WTC11 (cell line): Measurements from ENCODE around the genes STK17A and COA1.

DNA sequence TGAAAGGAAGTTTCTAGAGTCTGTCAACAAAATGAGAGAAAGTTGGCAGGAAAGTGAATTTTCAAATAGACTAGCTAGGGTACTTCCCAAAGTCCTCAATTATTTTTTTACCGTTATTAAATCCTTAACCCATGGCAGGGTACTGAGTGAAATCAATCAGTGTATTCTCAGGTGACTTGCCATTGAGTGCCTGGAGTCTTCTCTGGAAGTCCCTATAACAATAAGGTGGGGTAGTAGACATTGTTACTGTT lies 622.0 kb downstream of the SUGCT start:
- PRO-cap, result no peak

GRCh38 chr7:41449575-41450048 lies 253.3 kb downstream of the INHBA start:
- PRO-cap, result no peak

- PRO-cap, result no peak
Measured at GRCh38 chr7:41459614-41460366, 243.1 kb downstream of the INHBA start.

- PRO-cap, result no peak
Measured at GRCh38 chr7:41732763-41733195, 29.9 kb upstream of the INHBA start.

- PRO-cap, result no peak
Measured at GRCh38 chr7:41733196-41733541, 30.3 kb upstream of the INHBA start.

DNA sequence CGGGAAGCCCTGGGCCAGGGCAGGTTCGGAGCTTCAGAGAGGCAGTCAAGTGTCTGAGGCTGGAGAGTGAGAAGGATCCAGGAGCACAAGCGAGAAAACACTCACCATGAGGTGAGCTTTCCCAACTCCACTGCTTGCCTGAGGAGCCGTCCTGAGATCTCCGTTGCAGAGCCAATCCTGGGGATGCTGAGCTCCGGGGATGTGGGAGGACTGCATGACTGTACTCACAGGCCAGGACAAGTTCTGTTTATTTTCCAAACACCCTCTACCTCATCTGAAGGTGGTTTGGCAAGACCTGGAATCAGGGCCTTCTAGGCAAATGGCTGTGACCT lies 38.7 kb downstream of the GLI3 start:
- PRO-cap, result no peak

- PRO-cap, result no peak
Measured at GRCh38 chr7:42794489-42794991, 117.3 kb downstream of the C7orf25 start.

- PRO-cap, result bidirectional peak, plus-strand start at chr7:42911668, minus-strand start at chr7:42911658
Measured at GRCh38 chr7:42911059-42911781, 650 bp downstream of the C7orf25 start.

DNA sequence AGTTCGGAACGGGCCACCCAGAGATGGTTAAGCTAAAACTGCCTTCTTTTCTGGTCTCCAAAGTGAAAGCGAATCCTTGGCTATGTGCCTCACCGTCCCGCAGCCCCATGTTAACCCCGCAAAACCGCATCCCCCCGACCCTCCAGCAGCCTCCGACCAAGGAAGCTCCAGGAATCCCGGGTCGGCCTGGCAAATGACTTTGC lies 293 bp downstream of the PSMA2 start:
- PRO-cap, result no peak

GRCh38 chr7:43071608-43072163 lies 40.8 kb upstream of the HECW1 start:
- PRO-cap, result bidirectional peak, plus-strand start at chr7:43071948, minus-strand start at chr7:43071718

GRCh38 chr7:43114279-43114825 lies 1.9 kb downstream of the HECW1 start:
- PRO-cap, result unidirectional peak, minus-strand start at chr7:43114580

DNA sequence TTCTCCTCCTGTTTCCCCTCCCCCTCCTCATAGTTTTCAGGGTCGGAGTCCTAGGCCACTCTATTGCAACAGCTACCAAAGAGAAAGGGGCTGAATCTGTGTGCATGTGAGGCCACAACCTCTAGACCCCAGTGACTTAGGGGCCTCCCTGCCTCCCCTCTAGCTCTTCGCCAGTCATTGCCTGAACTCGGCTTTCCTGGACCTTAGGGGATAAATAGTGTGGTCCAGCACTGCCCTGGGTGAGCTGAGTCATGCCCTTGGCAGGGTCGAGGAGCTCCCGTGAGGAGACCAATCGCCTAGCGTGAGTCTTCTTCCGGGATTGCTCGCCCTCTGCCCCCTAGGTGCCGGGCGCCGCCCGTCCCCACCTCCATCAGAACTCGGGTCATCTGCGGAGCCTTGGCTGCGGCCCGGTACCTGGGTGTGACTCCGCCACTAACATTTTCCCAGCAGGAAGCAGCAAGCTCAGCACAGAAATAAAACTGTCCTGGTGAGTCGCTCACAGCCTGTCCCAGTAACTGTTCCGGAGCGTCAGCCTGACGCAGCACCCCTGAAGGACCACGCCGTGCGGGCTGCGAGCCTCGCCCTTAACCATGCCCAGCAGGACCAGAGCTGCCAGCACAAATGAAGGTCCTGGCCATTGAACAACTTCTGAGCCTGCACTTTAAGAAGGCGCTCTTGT lies 136.5 kb downstream of the HECW1 start:
- PRO-cap, result no peak

- PRO-cap, result no peak
Measured at GRCh38 chr7:43302078-43302960, 189.9 kb downstream of the HECW1 start.

DNA sequence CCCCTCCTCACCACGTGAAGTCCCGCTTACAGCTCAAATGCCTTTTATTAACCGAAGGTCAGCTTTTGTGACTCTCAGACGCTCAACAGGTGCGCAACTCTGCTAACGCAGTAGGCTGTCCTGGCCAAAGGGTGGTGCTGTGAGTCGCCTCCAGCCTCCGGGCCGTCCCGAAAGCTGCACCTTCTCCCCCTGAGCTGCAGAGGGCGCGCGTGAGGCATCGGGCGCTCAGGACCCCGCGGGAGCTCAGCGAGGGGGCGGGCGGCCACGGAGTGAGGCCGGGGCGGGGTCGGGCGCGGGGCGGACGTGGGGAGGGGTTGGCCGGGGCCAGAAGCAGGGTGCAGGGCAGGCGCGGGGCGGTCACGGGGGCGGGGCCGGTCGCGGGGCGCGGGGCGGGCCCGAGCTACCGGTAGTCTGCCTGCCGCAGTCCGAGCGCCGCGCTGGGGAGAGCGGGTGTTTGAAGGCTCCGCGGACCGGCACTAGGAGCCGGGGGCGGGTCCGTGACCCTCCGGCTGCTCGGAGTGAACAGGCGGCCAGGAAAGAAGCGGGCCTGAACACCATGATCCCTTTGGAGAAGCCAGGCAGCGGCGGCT lies at the start of gene STK17A:
Gene STK17A, plus strand, starts transcription at position 421 of the 590 bp plus-strand sequence.
- PRO-cap, result bidirectional peak, plus-strand start at position 77 of the sequence, minus-strand start outside the sequence; unidirectional peak, plus-strand start at position 421 of the sequence

GRCh38 chr7:43609063-43609988 lies 26.4 kb downstream of the STK17A start:
- PRO-cap, result no peak

GRCh38 chr7:43649583-43650360 lies 66.9 kb downstream of the STK17A start:
- PRO-cap, result no peak

GRCh38 chr7:43703512-43704460 lies 25.5 kb downstream of the COA1 start:
- PRO-cap, result no peak

GRCh38 chr7:43729076-43730345 lies at the start of gene COA1:
COA1 (minus strand) TSS chr7:43729523.
- PRO-cap, result bidirectional peak, plus-strand start at chr7:43729681, minus-strand start at chr7:43729491

DNA sequence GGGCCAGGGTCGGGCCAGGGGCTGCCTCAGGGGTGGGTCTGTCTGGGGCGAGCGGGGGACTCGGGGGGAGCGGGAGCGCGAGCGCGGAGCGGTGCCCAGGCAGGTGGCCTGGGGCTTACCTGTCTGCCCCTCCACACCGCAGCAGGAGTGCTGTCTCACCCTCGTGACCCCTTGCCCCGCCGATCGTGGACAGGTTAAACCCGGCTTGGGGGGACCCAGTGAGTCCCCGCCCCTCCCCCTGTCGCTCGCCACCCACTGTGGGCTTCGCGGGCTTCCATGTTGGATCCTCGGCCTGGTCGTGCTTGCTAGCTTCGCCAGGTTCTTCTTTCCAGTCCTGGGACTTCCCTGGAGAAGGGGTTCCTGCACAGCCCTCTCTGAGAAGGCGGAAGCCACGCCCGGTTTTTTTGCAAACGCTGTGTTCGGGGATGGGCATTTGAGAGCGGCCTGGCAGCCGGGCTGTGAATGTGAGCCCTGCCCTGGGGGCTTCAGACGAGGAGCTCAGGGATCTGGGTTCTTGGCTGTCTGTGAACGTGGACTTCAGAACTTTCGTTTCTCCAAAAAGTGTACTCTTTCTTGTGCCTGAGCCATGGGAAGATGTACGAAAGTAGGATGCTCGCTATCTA lies 444 bp downstream of the DBNL start:
- PRO-cap, result no peak

- PRO-cap, result no peak
Measured at GRCh38 chr7:44087621-44088467, 5.5 kb upstream of the POLM start.